B cell (primary cell): ENCODE results near the gene LFNG.

GRCh38 chr7:1548452-1548964, 7.5 kb downstream of the TMEM184A start:
- PRO-cap = no peak
- CAGE, long polyA plus RNA = no peak

DNA sequence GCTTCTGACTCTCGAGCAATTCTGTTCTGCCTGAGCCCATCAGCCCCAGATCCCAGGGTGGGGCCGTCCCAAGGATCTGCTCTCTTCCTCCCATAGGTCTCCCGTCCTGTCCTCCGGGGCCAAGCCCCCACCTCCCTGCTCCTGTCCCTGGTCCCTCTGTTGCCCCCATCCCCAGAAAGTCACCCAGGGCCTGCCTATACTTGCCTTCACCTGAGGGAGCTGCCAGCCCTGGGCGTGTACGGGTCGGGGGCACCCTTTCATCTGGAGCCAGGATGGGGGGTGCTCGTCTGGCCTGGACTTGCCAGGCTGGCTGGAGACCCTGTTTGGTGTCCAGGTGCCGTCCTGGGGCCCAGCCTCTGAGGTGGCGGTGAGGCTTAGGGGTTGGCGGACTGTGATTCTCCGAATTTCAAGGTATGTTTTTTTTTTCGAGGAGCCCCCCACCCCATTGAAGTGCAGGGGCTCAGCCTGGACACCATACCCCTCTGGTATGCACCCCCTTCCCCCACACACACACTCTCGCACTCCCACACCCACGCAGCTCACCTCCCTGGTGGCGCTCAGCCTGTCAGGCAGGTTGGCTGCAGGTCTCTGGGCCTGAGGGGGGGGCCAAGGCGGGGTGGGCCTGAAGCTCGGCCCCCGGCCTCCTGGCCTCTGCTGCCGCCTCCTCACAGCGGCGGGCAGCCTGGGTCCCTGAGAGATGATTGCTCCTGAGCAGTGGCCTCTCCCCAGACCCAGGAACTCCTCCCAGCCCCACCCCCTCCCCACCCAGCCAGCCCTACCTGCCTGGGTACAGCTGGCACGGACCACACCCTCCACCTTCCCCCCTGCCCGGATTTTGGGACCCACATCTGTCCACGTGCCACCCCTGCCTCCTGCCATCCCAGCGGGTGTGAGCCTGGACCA, 4.4 kb upstream of the TMEM184A start:
- PRO-cap = no peak
- CAGE, long polyA plus RNA = no peak

DNA sequence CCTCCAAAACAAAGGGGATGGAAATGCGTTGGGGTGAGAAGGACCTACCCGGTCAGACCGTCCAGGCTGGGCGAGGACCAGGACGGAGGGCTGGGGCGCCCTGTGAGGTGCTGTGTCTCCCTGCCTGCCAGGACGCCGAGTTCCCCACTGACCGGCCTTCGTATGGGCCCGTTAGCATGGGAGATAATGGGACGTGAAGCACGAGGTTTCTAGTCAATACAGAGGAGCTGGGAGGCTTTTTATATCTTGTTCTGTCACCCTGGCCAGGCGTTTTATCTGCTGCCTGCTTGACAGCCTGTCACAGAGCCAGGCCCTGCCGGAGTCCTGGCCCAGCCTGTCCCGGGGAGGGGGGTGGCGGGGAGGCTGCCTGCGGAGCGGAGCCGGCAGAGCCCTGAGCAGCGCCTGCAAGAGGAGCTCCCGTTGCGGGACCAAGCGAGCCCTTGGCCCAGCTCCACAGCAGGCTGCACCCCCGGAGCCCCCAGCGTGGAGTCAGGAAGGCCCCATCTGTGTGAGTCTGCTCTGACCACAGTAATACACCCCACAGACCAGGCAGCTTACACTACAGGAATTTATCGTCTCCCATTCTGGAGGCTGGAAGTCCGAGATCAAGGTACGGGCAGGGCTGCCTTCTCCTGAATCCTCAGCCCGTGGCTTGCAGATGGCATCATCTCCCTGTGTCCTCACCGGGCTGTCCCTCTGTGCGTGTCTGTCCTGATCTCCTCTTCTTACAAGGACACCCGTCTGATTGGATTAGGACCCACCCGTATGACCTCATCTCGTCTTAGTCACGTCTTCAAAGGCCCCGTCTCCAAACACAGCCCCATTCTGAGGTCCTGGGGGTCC, 21.7 kb upstream of the ELFN1 start:
- PRO-cap = no peak
- CAGE, long polyA plus RNA = no peak

- PRO-cap = no peak
- CAGE, long polyA plus RNA = no peak
These were observed 4.9 kb upstream of the ELFN1 start for GRCh38 chr7:1665112-1665561.

- PRO-cap = no peak
- CAGE, long polyA plus RNA = no peak
These were observed 89.1 kb downstream of the ELFN1 start for GRCh38 chr7:1759119-1759686.

- PRO-cap = no peak
- CAGE, long polyA plus RNA = no peak
These were observed 178.3 kb downstream of the ELFN1 start for GRCh38 chr7:1848121-1849007.

- PRO-cap = no peak
- CAGE, long polyA plus RNA = no peak
These were observed 183.4 kb downstream of the ELFN1 start for GRCh38 chr7:1853262-1853995.

GRCh38 chr7:1928951-1929389, 258.9 kb downstream of the ELFN1 start:
- PRO-cap = no peak
- CAGE, long polyA plus RNA = no peak

DNA sequence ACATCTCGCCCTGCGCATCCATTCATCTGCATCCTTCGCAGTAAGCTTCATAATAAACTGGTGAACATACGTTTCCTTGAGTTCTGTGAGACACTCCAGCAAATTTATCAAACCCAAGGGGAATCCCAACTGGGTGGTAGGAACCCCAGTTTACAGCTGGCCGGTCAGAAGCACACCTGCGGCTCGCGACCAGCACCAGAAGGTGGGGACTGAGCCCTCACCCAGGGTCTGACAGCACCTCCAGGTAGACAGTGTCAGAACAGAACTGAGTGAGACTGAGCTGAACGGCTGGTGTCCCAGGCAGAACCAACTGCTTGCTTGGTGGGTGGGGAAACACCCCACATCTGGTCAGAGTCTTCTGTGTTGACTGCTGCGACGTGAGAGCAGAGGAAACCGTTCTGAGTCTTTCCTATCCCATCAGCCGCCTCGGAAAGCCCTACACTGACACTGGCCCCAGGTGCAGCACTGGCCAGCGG, 160.8 kb downstream of the MAD1L1 start:
- PRO-cap = bidirectional peak, plus-strand start at position 417 of the sequence, minus-strand start at position 267 of the sequence
- CAGE, long polyA plus RNA = no peak

DNA sequence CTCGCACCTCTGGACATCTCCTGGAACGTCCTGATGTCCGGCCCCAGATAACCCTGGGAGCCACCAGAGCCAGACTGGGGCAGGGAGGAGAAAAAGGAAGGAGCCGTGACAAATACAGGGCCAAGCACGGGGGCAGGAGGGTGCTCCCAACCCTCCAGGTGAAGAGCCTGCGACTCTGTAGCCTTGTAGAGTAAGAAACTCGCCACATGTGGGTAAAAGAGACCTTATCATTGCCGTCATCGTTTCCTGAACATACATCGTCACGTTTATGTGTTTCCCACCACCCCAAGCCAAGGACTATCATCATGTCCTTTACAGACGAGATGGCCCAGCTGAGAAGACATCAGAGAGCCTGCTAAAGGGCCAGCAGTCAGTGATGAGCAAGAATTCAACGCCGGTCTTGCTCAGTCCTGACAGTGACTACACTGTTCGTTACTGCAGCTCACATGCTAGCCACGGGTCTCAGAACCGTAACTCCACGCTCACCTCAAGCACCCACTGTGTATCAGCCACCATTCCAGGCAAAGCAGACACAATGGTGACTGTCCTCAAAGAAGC, 148.0 kb downstream of the MAD1L1 start:
- PRO-cap = no peak
- CAGE, long polyA plus RNA = no peak

GRCh38 chr7:2248879-2249403, 6.9 kb downstream of the NUDT1 start:
- PRO-cap = no peak
- CAGE, long polyA plus RNA = no peak

DNA sequence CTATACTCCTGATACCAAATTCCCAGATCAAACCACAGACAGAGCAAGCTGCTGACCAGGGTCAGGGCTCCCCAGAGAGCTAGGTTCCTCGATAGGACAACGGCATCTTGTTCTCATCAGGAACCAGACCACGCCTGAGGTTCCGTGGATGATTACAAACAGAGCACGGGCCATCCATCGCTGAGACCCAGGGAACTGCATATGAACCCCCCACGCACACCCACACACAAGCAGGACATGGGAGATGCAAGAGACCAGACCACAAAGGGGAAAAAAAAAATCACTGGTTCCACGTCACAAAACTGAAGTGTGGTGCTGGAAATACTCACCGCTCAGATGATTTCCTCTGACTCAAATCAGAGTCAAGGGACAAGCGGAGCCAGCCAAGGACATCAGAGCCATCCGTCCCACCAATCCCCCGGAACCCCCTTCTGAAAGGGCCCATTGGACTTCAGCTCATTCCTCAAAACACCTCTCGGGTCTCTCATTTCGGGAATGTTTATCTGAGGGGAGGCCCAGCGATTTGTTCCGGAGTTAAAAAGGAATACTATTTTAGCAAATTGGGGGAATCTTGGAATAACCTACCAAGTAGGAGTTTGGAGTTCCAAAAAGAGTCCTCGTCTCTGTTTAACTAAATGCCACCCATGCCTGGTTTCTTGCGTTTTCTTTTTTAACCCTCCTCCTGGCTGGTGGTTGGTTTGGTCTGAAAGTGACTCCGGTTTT, 15.1 kb downstream of the SNX8 start:
- PRO-cap = bidirectional peak, plus-strand start at position 354 of the sequence, minus-strand start at position 203 of the sequence
- CAGE, long polyA plus RNA = no peak

- PRO-cap = bidirectional peak, plus-strand start at chr7:2308063, minus-strand start at chr7:2307830
- CAGE, long polyA plus RNA = no peak
These were observed 6.4 kb downstream of the SNX8 start for GRCh38 chr7:2307632-2308362.

DNA sequence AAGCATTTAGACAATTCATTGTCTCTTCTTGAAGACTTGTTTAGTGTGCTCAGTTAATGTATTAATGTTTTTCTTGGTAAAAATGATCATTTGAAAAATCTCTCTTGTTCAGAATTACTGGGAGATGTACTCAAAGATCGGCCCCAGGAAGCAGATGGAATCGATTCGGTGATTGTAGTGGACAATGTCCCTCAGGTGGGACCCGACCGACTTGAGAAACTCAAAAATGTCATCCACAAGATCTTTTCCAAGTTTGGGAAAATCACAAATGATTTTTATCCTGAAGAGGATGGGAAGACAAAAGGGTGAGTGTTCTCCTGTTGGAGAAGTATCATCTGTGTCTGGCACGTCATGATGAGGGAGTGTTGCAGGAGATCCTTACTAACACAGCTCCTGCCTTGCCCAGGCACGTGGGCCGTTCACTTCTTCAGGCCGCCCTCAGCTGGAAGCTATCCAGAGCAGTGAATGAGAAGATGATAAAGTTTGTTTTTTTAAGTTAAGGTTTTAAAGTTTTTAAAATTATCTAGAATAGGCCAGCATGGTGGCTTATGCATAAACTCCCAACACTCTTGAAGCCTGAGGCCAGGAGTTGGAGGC, 6.1 kb downstream of the EIF3B start:
- PRO-cap = no peak
- CAGE, long polyA plus RNA = no peak

DNA sequence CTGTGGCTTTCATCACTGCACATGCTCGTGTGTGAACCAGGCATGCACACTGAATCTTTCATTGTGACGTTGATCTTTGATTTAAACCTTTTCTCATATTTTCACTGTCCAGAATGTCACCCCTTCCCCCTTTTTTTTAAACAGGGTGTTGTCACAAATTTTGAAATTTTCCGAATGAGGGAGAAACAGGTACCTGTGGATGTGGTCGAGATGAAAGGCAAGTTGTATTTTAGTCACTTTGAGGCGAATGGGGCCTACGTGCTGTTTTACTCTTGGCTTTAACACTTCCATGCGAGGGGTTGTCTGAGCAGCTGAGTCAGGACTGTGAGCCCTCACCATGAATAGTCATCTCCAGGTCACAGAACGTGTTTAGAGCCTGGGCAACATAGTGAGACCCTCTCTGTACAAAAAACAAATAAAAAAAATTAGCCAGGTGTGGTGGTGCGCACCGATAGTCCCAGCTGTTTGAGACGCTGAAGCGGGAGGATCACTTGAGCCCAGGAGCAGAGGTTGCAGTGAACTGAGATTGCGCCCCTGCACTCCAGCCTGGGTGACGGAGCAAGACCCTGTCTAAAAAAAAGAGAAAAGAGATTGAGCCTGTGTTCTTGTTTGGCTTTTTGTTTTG, 17.1 kb downstream of the EIF3B start:
- PRO-cap = no peak
- CAGE, long polyA plus RNA = no peak

DNA sequence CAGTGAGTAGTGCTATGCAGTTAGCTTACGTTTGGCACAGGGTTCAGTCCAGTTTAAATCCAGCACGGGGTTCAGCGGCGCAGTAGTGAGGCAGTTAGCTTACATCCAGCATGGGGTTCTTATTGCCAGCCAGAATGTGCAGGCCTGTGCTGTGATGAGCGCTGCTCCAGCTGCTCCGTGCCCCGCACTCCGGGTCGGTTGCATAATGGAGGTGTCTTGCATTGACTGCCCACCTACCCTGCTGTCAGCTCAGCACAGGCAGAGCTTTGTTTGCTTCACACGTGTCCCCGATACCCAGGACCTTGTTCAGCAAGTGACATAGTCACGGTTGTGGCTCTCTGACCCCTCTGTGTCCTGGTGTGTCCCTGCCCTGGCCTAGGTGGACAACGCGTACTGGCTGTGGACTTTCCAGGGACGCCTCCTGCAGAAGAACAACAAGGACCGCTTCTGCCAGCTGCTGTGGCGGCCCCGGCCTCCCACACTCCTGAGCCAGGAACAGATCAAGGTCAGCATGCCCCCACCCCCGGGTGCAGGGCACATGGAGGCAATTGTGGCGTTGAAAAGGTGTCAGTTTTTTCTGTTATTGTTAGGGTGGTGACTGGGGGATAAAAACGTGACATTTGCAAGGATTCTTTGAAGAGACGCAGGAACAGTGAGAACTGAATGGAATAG, 22.1 kb downstream of the EIF3B start:
- PRO-cap = no peak
- CAGE, long polyA plus RNA = no peak

GRCh38 chr7:2410413-2410921, 7.1 kb downstream of the CHST12 start:
- PRO-cap = no peak
- CAGE, long polyA plus RNA = no peak

DNA sequence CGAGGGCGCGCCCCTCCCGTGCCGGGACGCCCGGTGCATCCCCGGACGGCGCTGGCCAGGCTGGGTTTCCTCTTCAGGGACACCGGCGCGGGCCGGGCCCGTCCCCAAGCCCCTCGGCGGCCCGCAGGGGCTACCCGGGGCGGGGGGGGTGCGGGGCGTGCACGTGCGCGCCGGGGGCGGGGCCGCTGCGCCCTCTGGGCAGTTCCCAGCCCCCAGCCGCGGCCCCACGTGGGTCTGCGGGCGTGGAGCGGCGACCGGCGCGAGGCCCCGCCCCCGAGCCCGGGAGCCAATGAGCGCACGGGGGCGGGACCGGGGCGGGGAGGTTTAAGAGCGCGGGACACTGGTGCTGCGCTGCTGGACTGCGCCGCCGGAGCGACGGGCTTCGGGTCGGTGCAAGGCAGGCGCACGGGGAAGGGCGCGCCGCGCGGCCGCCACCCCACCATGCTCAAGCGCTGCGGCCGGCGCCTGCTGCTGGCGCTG, at the start of gene LFNG:
TSS of gene LFNG (plus strand) at position 354 of the 480 bp plus-strand sequence.
- PRO-cap = unidirectional peak, plus-strand start at position 354 of the sequence
- CAGE, long polyA plus RNA = no peak

DNA sequence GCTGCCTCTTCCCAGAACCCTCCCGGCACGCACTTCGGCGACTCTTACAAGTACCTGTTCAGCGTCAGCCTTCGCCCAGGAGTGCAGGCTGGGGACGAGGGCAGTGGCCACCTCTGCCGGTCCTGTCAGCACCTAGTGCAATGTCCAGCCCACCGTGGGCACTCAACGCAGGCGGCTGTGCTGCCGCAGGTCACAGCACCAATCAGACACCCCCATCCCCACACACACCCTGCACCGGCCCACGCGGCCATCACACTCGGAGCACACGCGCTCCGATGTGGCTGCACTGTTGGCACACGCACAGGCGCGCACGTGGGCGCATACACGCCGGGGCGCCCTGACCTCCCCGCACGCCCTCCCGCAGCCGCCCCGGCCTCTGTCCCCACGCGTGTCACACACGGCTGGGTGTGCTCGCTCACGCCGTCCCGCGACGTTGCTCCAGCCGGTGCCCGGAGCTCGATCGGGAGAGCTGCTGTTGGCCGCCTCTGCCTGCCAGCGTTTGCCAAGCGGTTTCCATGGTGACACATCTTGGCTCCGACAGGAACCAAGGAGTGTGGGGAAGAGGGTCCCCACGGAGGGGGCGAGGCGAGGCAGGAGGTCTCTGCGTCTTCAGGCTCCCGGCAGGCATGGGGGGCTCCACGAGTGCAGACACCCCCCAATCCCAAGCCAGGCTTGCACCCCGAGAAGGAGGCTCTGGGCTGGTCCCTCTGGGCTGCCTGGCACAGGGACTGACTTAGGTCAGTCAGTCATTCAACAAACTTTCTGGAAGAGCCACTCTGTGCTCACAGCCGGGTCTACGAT, 12.0 kb downstream of the LFNG start:
- PRO-cap = no peak
- CAGE, long polyA plus RNA = no peak

DNA sequence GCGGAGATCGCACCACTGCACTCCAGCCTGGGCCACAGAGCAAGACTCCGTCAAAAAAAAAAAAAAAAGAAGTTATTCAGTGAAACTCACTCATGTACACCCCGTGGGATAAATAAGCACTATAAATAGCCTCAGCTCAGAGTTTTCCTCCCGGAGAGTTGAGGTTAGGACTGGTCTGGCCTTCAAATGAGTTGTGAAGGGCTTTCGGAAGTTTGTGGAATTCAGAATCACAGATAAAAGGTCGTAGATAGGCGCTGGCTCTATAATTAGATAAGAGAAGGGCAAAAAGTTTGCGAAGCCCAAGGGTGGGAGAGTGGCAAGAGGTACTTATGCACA, 617 bp upstream of the IQCE start:
- PRO-cap = no peak
- CAGE, long polyA plus RNA = no peak